ENCODE measurements around the gene DSC1.

GRCh38 chr18:26546486-26547510, 1.6 kb downstream of the KCTD1 start:
- PRO-cap, 2 experiments, result no peak in any of the 2 experiments

DNA sequence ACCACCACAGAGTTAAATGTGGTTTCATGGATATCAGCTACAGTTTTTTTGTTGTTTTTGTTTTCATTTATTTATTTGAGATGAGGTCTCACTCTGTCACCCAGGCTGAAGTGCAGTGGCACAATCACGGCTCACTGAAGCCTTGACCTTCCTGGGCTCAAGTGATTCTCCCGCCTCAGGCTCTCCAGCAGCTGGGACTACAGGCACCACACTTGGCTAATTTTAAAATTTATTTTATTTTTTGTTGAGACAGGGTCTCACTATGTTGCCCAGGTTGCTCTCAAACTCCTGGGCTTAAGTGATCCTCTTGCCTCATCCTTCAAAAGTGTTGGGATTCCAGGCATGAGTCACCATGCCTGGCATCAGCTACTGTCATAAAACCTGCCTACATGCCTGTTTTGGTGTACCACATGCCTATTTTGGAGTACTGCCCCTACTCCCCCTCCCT, 64.1 kb downstream of the CHST9 start:
- PRO-cap, 2 experiments, result no peak in any of the 2 experiments

GRCh38 chr18:27984940-27985338, 192.0 kb downstream of the CDH2 start:
- PRO-cap, 2 experiments, result no peak in any of the 2 experiments

DNA sequence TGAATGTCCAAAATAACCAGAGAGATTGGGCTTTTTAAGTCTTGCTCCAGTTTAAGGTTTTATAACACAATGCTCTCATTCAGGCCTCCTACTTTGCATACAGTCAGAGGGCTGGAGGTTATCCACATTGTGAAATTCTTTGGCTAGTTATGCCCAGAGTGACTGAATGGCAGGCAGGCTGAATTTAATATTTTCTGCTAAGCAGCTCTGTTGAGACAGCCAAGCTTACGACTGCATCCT, 90.1 kb downstream of the CDH2 start:
- PRO-cap, 2 experiments, result no peak in any of the 2 experiments

- PRO-cap, 2 experiments, result no peak in any of the 2 experiments
These were observed 591.0 kb upstream of the CDH2 start for GRCh38 chr18:28767941-28768230.

- PRO-cap, 2 experiments, result no peak in any of the 2 experiments
These were observed 55.1 kb downstream of the DSC3 start for GRCh38 chr18:30987270-30987957.

GRCh38 chr18:31162565-31163044, at the start of gene DSC1:
Gene DSC1 (minus strand): TSS chr18:31162856.
- PRO-cap, 2 experiments, result no peak in any of the 2 experiments

DNA sequence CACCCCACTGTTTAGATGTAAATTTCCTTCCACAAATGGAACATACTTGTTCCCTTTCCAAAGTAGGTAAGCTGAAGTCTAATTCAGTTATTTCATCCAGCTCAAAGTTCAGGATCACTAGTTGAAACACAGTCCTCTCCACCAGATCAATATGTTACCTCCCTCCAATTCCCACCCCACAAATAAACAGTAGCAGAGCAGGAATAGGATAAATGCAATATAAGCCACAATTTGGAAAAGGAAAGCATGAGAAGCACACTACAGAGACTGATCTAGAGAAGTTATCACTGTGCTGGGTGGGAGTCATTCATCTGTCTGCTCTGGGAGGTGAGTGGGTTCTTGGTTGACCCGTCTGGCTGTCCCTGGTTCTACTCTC, 65.2 kb upstream of the DSC1 start:
- PRO-cap, 2 experiments, result no peak in any of the 2 experiments

DNA sequence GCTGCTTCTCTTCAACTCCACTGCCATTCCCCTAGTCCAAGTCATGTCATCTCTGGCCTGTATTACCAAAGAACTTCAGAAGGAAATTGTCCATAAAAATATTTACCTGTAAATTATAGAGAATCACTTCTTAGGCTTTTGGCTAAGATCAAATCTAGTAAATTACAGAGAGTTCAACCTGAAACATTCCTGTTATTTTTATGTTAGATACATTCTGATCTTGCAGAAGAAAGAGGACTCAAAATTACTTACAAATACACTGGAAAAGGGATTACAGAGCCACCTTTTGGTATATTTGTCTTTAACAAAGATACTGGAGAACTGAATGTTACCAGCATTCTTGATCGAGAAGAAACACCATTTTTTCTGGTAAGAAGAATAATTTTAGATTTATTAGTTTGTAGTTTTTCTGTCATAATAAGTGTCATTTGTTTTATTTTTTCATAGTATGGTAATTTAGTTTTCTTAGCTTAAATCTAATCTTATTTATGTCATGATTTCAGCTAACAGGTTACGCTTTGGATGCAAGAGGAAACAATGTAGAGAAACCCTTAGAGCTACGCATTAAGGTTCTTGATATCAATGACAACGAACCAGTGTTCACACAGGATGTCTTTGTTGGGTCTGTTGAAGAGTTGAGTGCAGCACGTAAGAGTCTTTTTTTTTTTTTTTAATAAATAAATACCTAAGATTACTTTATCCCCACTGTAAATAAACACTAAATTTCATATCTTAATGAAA, 22.8 kb downstream of the DSG2 start:
- PRO-cap, 2 experiments, result no peak in any of the 2 experiments

- PRO-cap, 2 experiments, result no peak in any of the 2 experiments
These were observed 324 bp downstream of the B4GALT6 start for GRCh38 chr18:31684061-31684452.

GRCh38 chr18:31685054-31685612, 752 bp upstream of the B4GALT6 start:
- PRO-cap, 2 experiments, result peak in 2 of 2 experiments; most common plus-strand start chr18:31685086 (in 1); most common minus-strand start chr18:31685457 (in 2)

DNA sequence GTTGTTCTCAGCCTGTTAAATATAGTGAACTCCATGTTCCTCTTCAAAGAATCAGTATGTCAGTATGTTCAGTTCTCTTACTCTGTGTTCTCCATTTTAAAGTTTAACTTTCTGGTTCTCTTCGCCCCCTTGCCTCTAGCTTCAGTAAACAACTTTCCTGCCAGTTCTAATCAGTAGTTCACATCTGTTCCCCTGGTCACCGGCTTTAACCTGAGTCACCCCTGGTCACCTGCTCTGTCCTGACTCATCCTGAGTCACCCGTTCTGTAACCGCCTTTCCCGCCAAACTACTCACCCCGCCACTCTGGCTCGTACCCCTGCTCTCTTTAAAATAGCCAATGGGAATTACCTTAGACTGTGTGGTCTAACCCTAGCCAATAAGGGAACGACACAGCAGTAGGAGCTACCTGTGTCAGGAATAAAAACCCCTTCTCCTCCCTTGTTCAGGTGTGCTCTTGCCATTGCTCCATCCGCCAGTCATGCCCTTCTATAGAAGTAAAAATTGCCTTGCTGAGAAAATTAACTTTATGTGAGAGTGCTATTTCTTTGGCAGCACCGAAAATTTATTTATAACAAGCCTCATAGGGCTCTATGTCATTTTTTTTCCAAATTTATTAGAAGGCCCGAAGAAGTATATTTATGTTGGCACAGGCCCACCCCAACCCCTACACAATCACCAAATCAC, 21.7 kb downstream of the SLC25A52 start:
- PRO-cap, 2 experiments, result no peak in any of the 2 experiments

DNA sequence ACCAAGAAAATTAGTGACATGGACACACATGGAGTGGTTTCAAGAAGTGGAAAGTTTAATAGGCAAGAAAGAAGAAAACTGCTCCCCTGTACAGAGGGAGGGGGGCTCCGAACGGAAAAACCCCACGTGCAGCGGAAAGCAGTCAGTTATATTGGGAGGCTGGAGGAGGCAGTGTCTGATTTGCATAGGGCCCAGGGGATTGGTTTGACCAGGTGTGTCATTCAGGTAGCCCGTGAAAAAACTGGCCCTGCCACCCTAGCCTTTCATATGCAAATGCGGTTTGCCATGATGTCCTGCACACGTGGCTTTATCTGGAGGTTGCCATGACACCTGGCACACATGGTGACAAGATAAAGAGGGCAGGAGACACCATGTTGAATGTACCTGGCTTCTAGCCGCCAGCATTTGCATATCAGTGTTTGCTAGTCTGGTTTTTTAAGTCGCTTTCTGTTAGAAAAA, 20.5 kb downstream of the SLC25A52 start:
- PRO-cap, 2 experiments, result no peak in any of the 2 experiments

DNA sequence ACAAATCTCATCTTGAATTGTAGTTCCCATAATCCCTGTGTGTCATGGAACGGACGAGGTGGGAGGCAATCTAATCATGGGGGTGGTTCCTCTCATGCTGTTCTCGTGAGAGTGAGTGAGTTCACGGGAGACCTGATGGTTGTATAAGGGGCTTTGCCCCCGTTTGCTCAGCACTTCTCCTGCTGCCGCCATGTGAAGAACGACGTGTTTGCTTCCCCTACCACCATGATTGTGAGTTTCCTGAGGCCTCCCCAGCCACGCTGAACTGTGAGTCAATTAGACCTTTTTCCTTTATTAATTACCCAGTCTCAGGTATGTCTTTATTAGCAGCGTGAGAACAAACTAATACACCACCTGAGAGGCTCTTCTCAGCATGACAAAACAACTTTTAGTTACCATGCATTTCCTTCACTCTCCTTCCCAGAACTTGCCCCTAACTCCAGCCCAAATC, 58.5 kb upstream of the SLC25A52 start:
- PRO-cap, 2 experiments, result no peak in any of the 2 experiments

DNA sequence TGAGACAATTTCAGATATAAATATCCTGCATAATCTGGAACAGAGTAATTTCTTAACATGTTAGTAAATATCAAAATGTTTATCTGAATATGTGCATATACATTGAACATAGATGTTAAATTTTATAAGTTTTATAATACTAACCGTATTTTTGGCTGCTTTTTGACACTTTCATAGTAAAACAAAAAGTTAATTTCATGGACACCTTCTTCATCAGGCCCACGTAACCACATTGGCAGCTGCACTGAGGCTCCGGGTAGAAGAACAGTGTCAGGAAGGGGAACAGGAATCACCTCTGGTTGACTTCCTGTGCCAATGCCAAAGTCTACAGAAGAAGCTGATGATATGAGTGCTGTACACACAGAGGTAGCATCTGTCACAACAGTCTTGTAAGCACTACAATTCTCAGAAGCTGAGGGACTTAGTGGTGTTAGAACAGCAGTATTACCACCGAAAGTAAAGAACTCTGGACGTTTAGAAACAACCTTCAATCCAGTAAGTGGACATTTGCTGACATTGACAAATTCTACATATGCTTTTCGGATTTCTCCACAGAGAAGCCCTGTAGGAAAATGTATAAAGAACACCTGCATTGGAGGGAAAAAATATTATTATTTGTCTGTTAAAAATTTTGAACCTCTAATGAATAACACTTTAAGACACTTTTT, 85.4 kb downstream of the TRAPPC8 start:
- PRO-cap, 2 experiments, result no peak in any of the 2 experiments

GRCh38 chr18:31943326-31944093, 582 bp upstream of the TRAPPC8 start:
- PRO-cap, 2 experiments, result peak in 2 of 2 experiments; most common plus-strand start chr18:31943375 (in 1)

DNA sequence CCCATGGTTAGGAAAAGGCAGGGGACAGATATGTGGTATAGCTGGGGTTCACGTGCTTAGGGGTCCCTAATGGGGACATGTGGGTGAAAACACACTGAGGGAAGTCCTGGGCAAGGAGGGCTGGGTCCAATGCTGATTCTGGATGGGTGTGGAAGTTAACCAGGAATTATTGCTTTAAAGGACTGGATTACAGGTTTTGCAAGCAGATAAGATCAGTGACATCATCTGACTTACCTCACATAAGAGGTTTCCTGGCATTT, 31.2 kb downstream of the RNF125 start:
- PRO-cap, 2 experiments, result no peak in any of the 2 experiments

DNA sequence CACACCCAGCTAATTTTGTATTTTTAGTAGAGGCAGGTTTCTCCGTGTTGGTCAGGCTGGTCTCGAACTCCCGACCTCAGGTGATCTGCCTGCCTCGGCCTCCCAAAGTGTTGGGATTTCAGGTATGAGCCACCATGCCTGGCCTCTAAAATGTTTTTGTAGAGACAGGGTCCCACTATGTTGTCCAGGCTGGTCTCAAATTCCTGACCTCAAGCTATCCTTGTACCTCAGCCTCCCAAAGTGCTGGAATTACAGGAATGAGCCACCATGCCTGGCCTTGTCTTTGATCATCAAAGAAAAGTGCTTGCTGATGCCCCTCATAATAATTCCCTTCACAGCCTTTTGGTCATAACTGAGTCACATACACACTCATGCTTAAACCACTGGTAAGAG, 5.0 kb upstream of the RNF138 start:
- PRO-cap, 2 experiments, result no peak in any of the 2 experiments

DNA sequence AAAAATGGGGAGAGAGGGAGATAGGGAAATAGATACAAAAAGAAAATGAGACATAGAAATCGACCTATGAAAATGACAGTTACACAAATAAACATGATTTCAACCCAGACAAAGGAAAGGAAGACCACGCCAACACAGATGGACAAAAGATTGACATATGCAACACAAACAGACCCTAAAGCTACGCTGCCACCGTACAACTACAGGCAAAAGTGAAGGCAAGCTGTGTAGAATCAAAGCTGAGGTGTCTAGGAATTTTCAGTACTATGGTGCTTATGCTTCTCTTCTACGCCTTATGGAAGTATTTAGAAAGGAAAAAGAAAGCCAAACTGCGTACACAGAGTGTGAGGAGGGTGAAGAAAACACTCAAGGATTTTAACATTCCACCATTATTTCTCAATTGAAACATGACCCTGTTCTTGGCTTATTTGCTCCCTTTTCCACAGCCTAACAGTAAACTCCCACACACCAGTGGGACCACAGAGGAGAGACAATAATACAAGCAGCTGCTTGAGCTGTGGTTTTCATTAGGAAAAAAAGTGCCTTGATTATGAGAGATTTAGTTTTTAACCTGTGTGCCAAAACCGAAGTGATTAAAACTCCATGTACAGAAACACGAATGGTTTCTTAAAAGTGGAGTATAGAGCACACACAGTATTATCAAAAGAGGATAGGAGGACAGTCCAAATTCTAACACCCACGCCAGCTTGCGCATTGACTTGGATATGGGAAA, 134.3 kb downstream of the MEP1B start:
- PRO-cap, 2 experiments, result no peak in any of the 2 experiments

- PRO-cap, 2 experiments, result no peak in any of the 2 experiments
These were observed 103.8 kb downstream of the GAREM1 start for GRCh38 chr18:32366582-32367610.

Measured in psoas muscle (tissue), 2 donors.